Metanephros (tissue), 2 donors: ENCODE results near the gene LAMA4.

DNA sequence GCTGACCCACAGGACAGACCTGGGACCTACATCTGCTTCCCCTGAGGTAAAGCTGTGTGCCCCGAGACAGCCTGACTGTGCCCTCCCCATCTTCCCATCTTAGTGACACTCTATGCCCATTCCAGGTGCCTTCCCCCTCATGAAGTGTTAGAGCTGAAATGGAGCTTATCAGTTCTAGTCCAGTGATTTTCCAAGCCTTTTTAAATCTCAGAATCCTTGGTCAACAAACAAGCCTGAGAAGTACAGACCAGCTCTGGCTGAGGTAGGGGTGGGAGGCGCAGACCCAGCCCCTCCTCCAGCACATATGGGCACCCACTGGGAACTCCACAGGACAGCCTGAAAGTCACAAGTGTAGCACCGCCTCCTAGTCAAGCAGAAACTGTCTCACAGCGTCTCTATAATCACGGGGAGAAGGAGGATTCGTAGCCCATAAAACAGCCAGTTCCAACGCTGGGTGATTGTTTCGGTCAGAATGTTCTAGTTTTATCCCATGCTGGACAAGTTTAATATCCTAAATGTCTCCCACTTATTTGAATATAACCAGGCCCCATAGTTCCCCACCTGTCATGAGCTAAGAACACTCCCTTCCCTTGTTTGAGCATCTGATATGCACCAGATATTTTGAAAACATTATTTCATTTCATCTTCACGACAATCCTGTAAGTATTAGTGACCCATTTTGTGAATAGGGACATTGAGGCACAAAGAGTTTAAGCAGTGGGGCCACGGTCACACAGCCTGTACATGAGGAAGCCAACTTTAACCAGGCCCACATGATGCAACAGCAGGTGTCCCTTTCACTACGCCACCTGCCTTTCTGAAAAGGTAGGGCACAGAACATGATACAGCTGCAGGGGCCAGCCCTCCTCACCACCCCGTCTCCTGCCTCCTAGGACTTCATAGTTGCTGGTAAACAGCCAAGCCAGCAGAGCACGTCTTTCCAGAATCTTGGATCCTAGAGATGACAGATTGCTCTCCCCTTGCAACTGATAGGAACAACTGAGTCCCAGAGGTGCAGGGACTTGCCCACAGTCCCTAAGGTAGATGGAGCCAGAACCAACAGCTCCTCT is 40.1 kb downstream of the TRAF3IP2 start:
- RAMPAGE, long total RNA, result no peak

DNA sequence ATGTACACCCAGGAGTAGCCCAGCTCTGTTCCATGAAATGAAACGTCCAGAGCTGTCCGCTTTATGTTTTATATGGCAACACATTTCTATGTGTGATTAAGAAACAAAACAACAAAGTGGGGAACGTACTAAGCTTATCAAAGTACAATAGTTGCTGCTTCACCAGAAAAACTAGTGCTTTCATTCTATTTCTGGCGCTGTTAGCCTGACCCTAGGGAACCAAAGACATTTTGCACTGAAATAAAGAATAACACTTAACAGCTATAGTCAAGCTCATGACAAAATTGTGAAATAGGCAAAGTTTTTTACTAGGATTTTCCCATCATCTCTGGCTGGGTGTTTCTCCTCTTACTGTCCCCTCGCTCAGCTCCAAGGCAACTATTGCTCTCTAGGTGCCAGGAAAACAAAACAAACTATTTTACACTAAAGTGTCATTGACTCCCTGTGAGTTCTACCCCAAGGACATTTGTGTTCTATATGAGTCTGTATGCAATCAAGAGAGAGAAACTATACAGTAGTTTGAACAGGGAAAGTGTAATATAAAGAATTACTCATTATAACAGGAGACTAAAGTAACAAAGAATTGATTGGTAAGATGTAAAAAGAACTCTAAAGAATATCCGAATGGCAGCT is 22.9 kb upstream of the TRAF3IP2 start:
- RAMPAGE, long total RNA, result no peak

GRCh38 chr6:111654941-111655470 is 49.3 kb upstream of the TRAF3IP2 start:
- RAMPAGE, long total RNA, result no peak

- RAMPAGE, long total RNA, result no peak
Measured at GRCh38 chr6:111685085-111685396, 79.4 kb upstream of the TRAF3IP2 start.

GRCh38 chr6:111686043-111686425 is 80.4 kb upstream of the TRAF3IP2 start:
- RAMPAGE, long total RNA, result no peak

- RAMPAGE, long total RNA, result no peak
Measured at GRCh38 chr6:111724588-111724822, 118.8 kb upstream of the TRAF3IP2 start.

DNA sequence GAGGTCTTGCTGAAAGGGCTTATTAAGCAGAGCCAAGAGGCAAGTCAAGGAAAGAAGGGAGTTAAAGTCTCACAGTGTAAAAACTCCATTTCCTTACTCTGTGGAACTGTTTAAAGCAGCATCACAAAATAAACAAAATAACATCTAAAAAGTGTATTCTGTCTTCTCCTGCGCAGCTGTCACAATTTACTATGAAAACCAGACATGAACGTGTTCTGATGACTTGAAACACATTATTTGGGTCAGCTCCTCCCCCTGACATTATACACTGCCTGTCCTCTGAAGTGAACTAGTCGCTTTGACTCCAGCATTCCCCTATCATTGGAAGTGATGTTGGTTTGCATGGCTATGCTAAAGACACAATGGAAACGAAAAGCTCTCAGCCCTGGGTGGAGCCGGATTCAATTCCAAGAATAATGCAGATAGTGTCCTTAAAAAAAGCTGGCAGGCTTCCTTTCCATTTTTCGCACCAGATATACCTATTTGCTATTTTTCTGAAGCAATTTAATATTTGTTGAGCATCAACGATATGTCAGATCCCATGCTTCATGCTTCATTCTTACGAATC is 125.9 kb downstream of the FYN start:
- RAMPAGE, long total RNA, result no peak

DNA sequence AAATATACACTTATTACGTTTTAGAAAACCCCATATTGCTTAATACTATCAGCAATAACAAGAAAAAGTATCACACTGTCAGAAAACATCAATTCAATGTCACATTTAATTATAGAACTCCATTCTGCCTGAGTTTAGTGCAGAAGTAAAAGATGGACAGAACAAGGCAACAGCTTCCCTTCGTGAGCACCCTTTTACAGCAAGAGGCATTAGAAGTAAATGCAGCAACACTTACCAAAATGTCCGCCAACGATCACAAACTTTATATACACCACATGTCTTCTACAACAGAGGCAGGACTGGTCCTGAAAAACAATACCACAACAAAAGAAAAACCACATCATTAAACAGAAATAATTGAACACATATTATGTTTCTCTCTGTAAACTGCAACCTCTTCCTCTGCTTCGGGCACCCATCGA is 92.9 kb downstream of the FYN start:
- RAMPAGE, long total RNA, result no peak

DNA sequence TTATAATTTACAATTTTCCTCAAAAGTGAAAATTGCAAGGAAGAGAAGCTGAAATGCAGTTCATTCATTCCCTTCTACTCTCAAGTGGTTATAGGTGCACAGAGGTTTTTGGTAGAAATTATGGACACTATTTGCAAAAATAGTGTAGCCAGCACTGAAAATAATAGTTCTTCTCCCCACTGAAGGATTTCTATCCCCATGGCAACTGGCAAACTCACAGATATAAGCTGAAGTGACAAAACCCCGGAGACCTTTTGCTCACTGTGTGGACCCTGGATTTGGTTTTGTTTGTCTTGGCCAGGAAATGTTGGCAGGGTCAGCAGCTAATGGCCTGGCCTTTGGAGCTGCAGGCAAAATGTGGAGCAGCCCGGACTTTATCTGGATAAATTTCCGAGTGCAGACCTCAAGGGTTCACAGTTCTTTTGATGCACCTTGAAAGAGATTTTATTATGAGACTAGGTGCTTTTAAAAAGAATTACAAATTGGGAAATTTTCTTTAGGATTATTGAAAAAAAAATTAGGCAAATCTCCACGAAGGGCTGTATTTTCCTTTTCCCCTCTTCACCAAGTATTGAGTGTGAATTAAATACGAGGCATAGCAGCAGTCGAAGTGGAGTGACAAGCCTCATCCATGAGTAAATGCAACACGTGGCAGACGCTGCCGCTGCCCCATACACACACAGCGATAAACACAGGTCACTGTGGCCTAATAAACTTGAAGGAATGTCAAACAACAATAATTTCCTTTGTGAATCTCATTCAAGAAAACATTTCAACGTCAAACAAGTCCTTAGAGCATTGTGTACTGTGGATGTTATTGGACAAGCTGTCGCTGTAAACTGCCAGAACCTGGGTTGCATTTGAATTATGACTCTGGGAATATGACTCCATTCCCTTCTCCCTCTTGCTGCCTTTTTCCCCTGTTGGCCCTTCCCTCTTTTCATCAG is 35.2 kb upstream of the CCN6 start:
- RAMPAGE, long total RNA, result no peak

DNA sequence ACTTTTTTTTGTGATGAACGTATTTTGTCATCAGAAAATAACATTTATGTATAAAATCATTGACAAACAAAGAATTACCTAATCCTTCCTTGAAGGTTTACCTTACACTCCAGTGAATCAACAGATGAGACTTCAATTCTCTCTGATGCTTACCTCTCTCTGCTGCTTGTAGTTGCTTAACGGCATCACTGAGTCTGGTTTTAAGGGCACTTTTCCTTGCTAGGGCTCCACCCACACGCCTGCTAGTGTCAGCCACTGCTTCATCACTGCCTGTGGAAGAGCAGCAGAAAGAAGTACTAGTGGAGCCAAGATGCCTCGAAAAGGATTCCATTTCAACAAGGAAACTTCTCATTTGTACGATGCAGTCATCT is 63.0 kb downstream of the FAM229B start:
- RAMPAGE, long total RNA, result no peak

DNA sequence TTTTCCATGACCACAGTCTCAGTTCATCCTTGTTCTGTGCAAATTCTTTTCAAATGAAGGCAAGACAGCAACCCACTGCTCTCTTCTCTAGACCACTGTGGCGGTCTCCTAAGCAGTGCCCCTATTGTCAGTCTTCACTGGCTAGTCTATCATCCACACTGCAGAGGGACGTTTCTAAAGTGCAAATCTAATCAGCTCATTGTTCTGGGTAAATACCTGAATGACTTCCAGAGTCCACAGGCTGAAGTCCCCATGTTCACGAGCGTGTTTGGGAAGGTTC is 73.3 kb downstream of the LAMA4 start:
- RAMPAGE, long total RNA, result no peak

DNA sequence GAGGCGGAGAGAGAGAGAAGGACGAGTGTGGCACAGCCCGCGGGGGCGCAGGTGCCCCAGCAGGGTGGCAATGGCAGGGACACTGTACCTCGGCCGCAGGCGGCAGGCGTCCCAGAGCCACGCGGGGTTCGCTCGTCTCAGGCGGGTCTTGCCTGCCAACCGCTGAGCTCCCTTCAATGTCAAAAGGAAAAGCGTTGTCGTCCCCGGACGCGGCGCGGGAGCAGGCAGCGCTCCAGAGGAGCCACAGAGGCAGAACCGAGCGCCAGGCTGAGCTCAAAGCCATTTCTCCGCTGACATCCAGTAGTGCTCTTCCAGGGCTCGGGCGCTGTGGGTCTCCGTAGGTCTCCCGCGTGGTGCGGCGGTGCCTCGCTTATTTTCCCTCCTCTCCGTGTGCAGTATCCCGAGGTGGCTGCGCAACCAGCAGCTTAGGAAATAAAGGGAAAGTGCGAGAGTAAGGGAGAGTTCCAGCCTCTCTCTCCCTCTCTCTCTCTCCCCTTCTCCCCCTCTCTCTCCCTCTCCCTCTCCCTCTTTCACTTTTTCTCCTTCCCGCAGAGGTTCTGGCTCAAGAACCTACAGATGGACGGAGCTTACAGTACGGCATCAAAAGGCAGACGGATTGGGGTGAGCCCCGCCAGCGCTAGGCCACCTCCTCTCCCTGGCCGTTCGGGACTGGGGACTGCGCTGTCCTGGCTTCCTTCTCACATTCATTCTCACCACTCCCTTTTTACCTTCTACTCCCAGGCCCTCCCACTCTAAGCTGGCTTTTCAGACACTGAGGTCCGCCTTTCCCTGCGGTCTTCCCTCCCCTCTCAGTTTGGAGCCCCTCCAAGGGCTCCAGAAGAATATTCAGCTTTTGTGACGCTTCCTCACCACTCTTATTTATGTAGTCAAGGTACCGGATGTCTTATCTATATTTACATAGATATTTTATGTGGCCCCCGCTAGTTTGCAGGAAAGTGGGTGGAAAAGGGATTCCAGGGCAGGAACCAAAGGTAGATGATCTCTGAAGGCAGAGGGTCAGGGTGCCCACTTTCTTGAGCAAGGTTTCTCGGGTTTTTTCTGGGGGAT is at the start of gene LAMA4:
Gene LAMA4 (minus strand): TSS at position 700 of the 1,068 bp plus-strand sequence.
- RAMPAGE, long total RNA, result start-site peak on the minus strand centred at position 662 of the sequence, 299 bp wide, 1,363 and 500 reads in 2 replicates

- RAMPAGE, long total RNA, result no peak
Measured at GRCh38 chr6:112259374-112259868, 5.1 kb upstream of the LAMA4 start.

DNA sequence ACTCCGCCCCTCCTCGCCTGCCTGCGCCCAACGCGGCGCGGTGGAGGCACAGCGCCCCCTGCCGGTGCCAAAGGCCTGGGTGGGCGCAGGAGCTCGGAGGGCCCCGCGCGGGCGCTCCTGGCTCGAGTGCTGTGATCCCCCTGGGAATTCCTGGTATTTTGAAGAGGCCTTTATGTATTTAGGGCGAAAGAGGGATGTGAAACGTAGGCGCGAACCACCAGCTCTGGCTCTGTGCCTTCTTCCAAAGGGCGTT is 1.8 kb downstream of the MARCKS start:
- RAMPAGE, long total RNA, result no peak

GRCh38 chr6:113873068-113873578 is 16.0 kb downstream of the MARCKS start:
- RAMPAGE, long total RNA, result start-site peak on the minus strand at chr6:113873334-113873363, 30 and 8 reads in 2 replicates

GRCh38 chr6:113903634-113904263 is 46.6 kb downstream of the MARCKS start:
- RAMPAGE, long total RNA, result no peak

DNA sequence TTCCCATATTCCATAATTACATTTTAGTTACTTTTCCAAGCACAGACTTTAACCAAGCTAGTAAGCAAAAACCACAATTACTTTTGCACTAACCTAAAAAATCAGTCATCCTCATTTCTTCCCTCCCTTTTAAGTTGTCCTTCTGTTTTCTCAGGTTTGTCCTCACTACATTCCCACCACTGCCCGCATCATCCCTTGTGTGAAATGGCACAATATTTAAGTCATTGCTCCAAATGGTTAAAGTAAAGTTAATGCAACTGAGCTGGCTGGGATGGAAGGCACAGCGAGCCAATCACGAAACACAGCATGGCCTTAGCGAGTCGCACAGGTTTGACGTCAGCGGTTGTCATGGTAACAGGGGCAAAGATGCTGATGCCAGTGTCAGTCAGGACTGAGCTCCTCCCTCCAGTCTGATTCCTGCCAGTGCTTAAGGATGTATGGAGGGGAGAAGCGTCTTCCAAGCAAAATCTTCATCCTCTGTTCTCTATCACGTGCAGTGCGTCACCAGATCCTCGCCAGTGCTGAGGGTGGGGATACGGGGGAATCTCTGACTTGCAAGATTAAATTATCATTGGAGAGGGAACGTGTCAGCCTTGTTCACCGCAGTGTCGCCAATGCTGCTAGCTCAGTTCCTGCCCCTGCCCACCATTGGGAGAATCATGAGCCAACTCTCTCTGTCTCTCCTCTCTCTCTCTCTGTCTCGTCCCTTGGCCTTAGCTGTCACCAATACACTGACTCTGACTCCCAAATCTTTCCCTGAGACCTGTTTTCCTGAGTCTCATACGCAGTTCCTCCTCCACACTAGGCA is 24.6 kb downstream of the TSPYL4 start:
- RAMPAGE, long total RNA, result no peak

- RAMPAGE, long total RNA, result no peak
Measured at GRCh38 chr6:116278056-116278390, 1.7 kb downstream of the TSPYL1 start.

DNA sequence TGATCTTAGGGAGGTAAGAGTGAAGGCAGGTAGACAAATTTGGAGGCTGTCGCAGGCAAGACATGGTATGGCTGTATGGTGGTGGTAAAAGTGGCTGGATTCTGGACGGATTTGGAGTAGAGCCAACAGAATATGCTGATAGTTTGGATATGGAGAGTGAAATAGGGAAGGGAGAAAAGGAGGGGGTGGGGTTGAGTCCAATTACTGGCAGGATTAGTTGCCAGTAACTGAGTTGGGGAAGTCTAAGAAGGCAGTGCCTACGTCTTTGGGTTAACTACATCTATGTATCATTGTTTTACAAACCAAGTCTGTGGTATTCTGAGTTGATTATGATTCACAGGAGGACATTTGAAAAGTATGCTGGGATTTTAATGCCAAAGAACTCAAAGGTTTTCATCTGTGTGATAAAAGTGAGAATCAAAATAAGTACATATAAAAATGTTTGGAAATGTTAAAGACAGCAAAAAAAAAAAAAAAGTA is 14.6 kb downstream of the DSE start:
- RAMPAGE, long total RNA, result no peak

DNA sequence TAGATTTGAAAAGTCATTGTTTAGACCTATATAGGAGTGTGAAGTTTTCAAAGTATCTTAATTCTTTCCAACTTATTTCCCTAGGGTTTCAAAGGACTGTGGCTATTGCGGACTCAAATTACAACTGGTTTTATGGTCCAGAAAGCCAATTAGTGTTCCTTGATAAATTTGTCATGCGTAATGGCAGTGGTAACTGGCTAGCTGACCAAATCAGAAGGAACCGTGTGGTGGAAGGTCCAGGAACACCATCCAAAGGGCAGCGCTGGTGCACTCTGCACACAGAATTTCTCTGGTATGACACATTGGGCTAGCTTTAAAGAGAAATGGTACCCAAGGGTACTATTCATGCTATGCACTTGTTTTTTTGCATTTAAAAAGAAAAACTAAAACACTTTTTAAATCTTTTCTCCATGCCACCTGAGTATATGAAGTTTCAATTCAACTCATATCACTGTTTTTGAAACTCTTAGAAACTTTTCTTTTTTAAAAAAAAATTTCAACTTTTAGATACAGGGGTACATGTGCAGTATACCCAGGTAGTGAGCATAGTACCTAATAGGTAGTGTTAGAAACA is 27.8 kb upstream of the CALHM6 start:
- RAMPAGE, long total RNA, result no peak